Iris pigment epithelial cell (primary cell): ENCODE results near the gene MITF.

- RRBS, result no CpG with 5 or more reads among the region's 18 CpGs
These were observed 26.3 kb upstream of the SLC25A26 start for GRCh38 chr3:66194624-66194872.

DNA sequence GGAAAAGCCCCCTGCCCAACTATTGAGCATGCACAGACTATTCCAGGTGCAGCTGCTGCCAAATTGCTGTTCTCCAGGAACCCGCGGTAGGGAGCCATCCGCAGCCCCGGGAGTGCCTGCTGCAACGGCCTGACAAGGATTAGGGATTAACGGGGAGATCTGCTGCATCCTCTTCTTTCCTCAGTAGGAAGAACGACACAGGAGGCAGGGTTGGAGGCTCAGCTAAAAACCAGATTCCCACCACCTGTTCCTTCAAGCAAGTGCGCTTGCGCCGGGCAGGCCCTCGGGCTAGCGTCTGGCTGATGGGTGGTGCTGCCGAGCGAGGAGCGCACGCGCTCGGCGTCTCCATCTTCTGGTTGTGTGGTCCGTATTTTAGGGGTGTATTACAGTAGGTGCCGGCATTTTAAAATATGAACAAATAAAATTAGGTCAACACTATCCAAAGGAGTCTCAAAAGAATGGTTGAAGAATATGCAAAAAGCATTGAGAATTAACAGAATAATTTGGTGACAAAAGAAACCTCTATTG is 25.4 kb upstream of the SLC25A26 start:
- RRBS, result no CpG with 5 or more reads among the region's 21 CpGs

DNA sequence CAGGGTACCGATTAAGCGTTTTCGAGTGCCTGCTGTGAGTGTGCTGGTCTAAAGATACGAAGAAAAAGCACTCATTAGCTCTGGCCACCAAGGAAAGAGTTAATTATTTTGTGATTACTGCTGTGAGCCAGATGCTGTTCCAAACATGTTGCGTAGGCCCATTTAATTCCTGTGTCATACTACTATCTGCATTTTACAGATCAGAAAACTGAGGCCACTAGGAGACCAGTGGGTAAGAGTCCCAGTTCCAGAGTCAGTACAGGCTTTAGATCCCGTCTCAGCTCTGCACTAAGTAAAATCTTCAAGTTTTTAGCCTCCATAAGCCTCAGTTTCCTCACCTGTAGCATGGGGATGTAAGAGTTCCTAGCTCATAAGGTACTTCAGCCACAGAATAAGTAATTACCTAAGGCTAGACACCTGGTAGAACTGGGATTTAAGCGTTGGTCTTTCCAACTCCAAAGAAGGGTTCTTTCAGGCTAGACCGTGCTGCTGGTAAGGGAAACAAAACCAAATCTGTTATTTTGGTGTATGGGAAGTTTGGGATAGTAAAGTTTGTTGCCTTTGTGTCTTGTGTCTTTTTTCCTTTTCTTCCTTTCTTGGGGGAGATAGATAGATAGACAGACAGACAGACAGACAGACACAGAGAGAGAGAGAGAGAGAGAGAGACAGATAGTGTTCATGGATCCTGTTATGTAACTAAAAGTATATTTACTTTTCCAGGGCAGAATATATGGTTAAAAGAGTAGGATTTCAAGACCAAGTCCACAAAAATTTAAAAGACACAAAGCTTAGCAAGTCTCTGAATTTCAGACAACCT is 133.5 kb downstream of the LRIG1 start:
- RRBS, result no CpG with 5 or more reads among the region's 8 CpGs

DNA sequence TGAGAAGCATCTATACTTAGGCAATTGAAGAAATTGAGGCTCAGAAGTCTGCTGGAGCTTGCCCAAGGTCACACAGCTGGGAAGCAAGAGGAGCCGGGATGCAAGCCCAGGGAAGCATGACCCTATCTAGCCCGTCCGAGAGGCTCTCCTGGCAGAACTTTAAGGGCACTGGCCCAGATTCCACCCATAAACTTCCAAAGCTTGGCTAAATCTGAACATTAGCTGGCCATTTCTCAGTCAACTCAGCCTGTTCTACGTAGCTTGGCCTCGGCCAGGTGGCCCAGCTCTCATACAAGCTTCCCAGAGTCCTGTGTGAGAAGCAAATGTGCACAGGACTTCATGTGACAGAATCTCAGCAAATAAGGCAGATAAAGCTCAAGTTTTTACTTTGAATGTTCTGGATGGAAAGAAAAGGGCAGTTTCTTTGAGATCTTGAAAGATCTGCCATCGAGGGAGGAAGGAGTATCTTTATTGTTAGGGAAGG is 75.7 kb downstream of the LRIG1 start:
- RRBS, result no CpG with 5 or more reads among the region's 6 CpGs

- RRBS, result no CpG with 5 or more reads among the region's 8 CpGs
These were observed 55.6 kb downstream of the LRIG1 start for GRCh38 chr3:66445028-66445764.

DNA sequence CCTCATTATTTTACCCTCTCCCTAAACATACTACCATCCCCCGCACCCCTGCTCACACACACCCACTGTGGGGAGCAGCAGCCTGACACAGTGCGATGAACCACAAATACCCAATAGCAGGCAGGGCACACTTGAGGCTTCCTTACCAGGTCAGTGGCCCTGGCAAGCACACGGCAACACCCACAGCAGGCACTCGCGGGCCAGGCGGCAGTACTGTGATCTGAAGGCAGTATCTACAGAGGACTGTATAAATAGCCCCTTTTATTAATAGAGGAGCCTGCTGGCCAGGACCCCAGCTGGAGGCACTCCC is 44.2 kb downstream of the LRIG1 start:
- RRBS, result no CpG with 5 or more reads among the region's 6 CpGs

GRCh38 chr3:66486155-66486953 is 14.5 kb downstream of the LRIG1 start:
- RRBS, result no CpG with 5 or more reads among the region's 11 CpGs

DNA sequence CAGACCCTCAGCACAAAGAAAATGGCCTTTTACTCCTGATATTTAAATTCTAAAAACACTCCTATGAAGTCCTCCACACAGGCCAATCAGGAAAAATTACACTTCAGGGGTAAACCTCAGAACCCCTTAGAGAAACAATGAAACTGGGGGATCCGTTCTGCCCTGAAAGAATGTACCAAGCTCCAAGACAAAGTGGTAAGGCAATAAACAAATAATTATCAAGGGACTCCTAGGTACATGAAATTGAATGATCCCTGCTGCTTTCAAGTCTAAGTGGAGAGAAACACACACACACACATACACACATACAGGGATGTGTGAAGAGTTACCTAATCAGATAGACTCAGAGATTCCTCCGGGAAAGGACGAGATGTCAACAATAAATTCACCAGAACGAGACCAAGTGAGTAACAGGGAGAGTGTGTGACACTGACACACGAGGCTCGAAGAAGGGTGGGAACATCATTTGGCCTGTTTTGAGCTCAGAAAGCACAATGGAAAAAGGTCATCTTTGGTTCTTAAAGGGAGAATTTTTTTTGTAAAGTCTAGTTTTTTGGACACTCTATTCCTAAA is 13.4 kb downstream of the LRIG1 start:
- RRBS, result no CpG with 5 or more reads among the region's 6 CpGs

DNA sequence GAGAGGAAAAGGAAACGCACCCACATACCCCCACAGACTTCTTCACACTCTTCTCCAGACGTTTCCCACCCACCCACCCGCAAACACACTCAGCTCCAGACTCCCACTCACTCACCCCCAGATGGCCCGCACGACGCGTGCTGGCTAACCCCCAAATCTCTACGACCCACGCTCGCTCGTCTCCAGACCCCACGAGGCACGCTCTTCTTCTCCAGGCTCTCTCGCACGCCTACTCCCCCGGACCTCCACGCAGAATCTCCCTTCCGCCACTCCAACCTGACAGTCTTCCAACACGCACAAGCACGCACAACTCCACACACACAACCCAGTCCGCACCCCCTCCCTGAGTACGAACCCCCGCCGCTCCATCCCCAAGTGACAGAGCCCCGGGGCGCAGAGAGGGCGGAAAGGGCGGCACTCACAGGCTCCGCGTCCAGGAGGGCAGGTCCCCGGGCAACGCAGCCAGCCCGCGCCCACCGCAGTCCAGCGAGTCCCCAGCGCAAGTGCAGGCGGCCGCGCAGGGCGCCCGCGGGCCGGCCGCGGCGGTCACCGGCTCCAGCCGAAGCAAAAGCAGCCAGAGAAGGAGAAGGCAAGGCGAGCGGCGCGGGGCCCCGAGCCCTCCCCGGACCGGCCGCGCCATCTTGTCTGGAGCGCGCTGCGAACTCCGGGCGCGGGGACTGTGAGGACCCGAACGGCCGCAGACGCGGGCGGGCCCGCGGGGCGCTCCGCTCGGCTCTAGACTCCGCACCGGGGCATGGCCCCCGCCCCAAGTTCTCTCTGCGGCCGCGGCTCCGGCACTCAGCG is 852 bp downstream of the LRIG1 start:
- RRBS, result 2% methylated on average over 49 of the region's 83 CpGs

DNA sequence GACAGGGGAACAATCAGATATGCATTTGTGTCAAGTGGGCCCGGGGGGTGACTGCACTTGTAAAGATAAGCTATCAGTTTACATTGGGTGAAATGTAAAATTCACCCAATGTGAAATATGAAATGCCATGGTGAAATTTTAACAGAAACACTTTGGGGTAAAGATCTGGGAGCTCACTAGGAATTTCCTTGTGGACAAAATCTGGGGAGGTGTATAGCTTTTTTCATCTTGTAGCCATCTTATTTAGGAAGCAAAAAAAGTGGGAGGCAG is 59.9 kb upstream of the SUCLG2 start:
- RRBS, result no CpG with 5 or more reads among the region's 1 CpG

DNA sequence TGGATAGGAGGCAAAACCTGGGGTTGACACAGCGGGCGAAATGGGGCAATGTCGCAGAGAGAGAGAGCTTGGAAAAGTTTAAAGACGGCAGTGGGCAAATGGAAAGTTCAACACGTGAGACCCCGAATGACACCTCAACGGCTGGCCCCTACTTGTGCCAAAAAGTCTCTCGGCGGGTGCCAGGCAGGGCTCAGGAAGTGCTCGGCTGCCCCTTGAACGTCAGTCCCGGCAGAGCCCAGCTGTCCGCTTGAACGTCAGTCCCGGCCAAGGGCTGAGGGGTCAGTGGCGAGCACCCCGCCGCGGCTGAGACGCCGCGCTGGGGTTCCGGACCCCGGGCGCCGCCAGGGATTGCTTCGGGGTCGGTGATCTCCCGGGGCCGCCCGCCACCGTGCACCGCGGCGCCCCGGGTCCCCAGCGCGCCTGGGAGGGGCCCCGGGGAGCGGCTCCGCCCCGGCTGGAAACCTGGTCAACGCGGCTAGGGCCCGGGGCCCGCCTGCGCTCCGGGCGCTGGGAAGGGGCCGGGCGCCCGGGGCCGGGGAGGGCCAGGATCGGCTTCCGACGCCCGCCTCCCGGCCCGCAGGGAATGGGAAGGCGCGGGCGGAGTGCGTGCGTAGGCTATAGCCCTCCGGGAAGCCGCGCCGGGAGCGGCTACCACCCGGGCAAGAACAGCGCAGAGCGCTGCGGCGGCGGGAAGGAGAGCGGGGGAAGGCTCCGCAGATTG is 485 bp downstream of the EOGT start:
- RRBS, result under 1% methylated on average over 37 of the region's 77 CpGs

GRCh38 chr3:69048349-69048638 is 3.8 kb downstream of the TMF1 start:
- RRBS, result no CpG with 5 or more reads among the region's 3 CpGs

- RRBS, result no CpG with 5 or more reads among the region's 2 CpGs
These were observed 523 bp upstream of the ARL6IP5 start for GRCh38 chr3:69084176-69084651.

GRCh38 chr3:69091471-69092667 is 7.1 kb downstream of the ARL6IP5 start:
- RRBS, result no CpG with 5 or more reads among the region's 11 CpGs

DNA sequence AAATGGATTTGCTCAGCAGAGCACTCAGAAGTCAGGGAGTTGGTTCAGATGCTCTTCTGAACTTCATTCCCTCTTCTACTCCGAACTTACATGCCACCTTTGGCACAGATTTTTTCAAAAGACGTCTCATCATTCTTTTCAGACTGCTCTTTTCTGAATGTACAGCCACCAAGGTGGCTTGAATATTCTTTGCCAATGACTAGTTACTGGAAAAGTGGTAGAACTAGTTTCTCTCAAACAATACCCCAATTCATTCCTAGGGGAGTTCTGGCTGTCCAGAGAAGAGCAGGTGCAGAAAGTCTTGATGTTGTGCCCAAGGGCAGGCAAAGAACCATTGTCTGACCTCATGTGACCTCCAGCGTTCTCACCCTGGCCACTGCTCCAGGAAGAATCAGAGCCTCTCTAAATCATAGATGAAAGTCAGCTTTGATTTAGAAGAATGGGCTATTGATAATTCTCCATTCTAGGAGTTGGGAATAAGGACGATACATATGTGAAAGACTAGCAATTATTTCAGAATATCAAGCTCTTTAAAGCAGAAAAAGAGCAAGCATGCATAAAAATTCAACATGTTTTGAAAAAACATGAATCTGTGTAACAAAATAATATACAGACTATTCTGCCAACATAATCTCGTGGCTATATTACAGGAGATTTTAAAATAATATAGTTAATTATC is 5.4 kb downstream of the LMOD3 start:
- RRBS, result no CpG with 5 or more reads among the region's 5 CpGs

DNA sequence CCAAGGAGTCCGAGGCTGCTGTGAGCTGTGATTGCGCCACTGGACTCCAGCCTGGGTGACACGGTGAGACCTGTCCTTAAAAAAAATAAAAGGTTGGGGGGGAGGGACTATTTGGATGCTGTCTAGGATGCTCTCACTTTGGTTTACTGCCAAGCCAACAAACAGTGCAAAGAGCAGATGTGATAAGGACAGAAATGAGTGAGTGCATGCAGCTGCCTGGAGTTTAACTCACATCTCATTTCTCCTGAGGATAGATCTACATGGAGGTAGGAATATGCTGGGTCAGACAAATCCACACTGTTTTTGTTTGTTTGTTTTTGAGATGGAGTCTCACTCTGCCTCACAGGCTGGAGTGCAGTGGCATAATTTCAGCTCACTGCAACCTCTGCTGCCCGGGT is 129.9 kb downstream of the FRMD4B start:
- RRBS, result no CpG with 5 or more reads among the region's 4 CpGs

DNA sequence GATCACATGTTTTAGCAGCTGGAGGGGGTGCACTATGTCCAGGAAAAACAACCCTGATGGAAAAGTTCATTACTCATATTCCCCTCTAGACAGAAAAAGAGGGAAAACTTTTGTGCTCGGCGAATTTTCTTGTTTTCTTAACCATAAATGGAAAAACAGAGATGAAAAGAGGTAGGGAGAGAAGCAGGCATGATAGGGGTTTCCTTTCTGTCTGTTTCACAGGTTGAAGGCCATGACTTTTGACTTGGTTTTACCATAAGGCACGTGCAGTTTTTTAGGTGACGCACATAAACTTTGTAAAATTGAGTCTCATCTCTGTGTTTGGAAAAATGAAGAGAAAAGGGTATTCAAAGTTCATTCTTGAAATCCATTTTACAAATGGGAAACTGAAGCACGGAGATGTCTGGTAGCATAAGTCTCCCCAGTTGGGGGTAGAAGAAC is 26.4 kb downstream of the FRMD4B start:
- RRBS, result no CpG with 5 or more reads among the region's 5 CpGs

- RRBS, result no CpG with 5 or more reads among the region's 6 CpGs
These were observed 21.6 kb downstream of the FRMD4B start for GRCh38 chr3:69364246-69364732.

- RRBS, result 2% methylated on average over 44 of the region's 69 CpGs
These were observed at the start of gene MITF for GRCh38 chr3:69739409-69740121. MITF (plus strand) TSS chr3:69739464.

- RRBS, result no CpG with 5 or more reads among the region's 4 CpGs
These were observed 6.8 kb downstream of the MITF start for GRCh38 chr3:69746064-69746539.